Heart right ventricle (tissue), 2 donors: ENCODE data around the genes NARS1 and ATP8B1.

DNA sequence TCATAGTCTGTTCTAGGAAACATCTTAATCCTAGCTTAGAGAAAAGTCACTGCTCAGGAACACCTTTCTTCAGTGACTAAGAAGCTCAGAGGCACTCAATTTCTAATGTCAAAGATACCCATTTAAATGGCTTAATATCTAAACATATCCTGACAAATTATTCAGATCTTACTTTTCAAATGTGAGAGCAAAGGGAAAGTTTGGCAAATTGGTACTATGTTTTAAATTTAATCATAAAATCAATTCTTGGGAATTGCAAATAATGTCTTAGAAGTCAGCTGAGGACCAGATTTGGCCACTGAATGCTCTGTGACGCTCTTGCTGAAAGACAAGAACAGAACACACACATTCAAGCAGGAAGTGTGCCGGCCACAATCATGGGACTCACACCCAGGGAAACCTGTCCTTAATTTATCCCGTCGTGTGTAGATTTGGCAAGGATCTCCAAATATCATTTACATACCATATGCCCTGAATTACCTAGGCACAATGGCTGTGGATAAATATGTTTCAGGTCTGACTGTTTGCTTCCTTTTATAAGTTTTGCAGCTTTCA, 253.2 kb downstream of the TCF4 start:
- PRO-cap, 2 experiments, result peak in 1 of 2 experiments; most common plus-strand start position 359 of the sequence (in 1); most common minus-strand start position 303 of the sequence (in 1)

- PRO-cap, 2 experiments, result no peak in any of the 2 experiments
Observed at GRCh38 chr18:55339073-55339728, 248.8 kb downstream of the TCF4 start.

DNA sequence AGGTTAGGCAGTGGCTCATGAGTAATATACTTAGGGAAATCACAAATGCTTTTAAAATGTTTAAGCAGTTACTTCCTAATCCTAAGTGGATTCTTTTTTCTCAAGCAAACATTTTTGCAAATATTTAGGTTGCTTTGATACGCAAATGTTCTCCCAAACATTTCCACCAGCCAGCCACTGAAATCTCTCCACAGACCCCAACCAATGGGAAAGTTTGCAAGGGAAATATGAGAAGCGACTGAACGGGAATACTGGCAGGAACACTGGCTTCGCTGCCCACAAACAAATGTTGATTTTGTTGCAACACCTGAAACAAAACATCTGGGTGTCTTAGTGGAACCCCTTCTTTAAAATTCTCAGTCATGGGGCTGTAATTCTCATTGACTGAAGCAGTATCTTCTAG, 168.4 kb downstream of the TCF4 start:
- PRO-cap, 2 experiments, result peak in 1 of 2 experiments; most common plus-strand start position 257 of the sequence (in 1)

- PRO-cap, 2 experiments, result peak in 1 of 2 experiments; most common minus-strand start chr18:55498270 (in 1)
Observed at GRCh38 chr18:55498118-55498328, 90.0 kb downstream of the TCF4 start.

DNA sequence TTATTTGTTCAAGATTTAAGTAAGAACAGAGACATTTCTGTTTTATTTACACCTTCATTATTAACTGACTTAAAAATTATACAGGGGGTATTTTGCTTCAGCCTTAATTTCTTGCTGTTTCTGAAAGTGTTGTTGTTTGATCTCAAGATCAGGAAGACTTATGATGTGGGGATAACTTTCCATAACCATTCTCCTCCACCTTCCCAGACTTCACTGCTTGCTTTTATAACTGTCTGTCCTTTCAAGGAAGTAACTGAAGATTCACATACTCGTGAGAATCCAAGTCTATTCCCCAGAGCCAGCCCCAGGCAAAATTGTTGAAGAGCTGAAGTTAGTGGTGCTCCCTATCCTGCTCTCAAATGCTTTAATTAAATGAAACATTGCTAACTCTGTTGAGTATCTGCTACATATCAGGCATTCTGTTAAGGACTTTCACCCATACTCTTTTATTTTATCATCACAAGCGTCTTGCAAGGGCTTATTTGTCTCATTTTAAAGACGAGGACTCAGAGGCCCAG, 189.6 kb upstream of the TCF4 start:
- PRO-cap, 2 experiments, result no peak in any of the 2 experiments

DNA sequence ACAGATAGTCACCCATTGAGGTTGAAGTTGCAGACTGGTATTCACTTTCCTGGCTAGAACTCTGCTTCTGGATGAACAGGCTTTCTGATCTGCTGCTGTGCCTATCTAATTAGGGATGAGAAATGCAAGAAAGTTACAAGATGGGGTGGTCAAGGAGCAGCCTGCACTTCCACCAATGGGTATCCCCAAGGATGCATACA, 480.2 kb upstream of the TCF4 start:
- PRO-cap, 2 experiments, result no peak in any of the 2 experiments

DNA sequence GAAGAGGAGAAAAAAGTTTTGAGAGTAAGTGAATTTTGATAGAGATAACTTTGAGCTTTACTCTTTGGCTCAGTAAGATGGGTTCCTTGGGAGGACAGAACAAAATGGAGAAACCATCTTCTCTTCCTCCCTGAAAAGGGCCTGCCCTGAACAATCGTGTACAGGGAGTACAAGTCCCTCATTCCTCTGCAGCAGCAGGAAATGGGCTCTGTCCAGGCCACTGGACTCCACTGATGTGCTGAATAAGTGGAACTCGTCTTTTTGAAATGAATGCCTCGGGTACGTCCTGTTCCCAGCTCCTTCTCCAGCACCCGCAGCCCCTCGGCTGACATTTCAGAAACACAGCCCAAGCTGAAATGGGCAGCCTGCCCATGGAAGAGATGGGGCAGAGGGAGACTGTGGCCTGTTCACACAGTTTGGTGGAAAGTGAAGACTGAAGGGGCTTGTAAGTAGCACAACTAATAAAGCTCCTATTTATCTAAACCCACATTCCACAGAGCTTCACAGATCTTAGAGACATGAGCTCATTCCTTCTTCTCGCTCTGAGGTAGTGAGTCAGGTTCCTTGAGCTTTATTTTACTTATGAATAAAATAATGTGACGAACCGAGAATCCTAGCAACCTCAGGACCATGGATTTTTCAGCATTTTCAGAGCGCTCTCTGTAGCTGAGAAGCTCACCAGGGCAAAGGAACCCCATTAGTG, 498.6 kb downstream of the TXNL1 start:
- PRO-cap, 2 experiments, result peak in 1 of 2 experiments; most common minus-strand start position 237 of the sequence (in 1)

DNA sequence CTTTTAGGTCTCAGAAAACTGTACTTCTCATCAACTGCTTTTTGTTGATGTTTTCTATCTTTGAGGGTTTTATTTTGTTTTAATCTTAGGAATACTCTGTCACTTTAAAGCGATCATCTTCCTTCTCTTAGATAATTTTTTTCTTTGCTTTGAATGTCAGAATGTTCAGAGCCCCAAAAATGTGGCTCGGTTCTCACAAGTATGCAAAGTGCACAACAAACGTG, 245.3 kb downstream of the TXNL1 start:
- PRO-cap, 2 experiments, result no peak in any of the 2 experiments

DNA sequence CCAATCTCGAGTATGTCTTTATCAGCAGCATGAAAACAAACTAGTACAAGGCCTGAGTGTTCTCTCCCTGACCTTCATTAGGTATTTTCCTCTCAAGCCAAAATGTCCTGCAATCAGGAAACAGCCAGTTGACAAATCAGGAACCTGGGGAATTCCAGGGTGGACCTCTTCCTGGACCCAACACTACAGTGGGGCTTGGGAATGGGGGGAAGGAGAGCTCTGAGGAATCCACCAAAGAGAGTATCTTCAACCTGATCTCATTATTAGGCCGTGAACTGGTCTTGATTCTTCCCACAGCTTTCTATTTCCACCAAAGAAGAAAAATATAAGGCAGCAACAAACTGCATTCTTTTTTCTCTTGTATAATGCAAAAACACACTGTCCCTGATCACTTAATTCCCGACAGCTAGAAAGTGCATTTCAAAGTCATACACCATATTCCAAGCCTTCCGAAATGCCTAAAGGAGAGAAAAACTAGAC, 129.6 kb downstream of the TXNL1 start:
- PRO-cap, 2 experiments, result no peak in any of the 2 experiments

DNA sequence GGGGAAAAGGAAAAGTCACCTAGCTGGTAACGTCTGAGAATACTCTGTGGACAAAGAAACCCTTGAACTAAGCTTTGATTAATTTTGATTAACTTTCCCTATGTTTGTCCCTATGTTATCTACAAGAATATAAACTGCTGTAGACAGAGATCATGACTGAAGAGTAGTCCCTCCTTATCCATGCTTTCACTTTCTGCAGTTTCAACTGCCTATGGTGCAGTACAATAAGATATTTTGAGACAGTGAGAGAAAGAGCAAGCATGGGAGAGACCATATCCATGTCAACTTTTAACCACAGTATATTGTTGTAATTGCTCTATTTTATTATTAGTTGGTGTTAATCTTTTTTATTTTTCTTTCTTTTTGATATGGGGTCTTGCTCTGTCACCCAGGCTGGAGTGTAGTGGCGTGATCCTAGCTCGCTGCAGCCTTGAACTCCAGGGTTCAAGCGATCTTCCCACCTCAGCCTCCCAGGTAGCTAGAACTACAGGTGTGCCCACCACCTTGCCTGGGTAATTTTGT, 31.7 kb downstream of the TXNL1 start:
- PRO-cap, 2 experiments, result no peak in any of the 2 experiments

- PRO-cap, 2 experiments, result no peak in any of the 2 experiments
Observed at GRCh38 chr18:56789318-56789735, 138.2 kb downstream of the WDR7 start.

- PRO-cap, 2 experiments, result no peak in any of the 2 experiments
Observed at GRCh38 chr18:57428686-57429451, 6.3 kb upstream of the ONECUT2 start.

GRCh38 chr18:57433933-57434228, 1.3 kb upstream of the ONECUT2 start:
- PRO-cap, 2 experiments, result no peak in any of the 2 experiments

- PRO-cap, 2 experiments, result peak in 2 of 2 experiments; most common plus-strand start chr18:57621948 (in 2); most common minus-strand start chr18:57621800 (in 2)
Observed at GRCh38 chr18:57621097-57622063, at the start of gene NARS1. NARS1 (minus strand) TSS chr18:57621836.

DNA sequence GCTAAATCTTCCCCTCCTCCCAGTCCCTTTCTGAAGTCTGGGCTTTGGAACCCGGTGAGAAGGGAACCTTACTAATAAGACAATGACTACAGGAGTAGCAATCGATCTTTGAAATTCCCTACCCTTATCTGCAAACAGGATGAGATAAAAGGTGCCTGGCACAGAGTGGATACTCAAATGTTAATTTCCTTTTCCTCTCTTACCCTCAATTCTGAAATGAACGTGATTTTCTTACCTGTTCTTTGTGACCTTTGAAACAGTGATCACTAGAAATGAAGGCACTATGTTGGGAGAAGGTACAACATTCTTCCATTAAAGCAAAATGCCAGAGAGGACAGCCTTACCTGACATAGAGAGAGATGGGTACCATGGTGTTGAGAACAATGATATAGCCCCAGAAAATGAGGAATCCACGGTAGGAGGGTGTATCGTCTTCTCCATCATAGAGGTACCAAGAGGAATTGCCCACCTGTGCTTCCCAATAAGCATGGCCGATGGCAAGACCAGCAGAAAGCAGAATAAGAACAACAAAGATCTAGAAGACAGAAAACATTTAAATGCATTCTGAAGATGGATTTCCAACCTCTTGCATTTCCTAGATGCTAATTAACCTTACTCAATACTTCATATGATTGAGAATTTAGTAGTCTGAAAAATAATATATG, 70.0 kb upstream of the NARS1 start:
- PRO-cap, 2 experiments, result no peak in any of the 2 experiments

DNA sequence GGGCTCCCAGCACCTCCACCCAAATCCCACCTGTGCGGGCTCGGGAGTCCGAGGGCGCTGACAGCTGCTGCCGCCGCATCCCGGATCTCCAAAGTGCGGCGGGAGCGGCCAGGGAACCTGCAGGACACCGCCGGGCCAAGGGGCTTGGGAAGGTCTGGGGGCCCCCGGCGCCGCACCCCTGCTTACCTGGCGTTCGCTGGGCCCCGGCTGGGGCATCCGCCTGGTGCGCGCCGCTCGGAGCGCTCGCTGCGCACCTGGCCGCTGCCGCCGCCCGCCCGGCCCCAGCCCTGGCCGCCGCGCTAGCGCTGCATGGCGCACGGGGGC, 341 bp downstream of the ATP8B1 start:
- PRO-cap, 2 experiments, result peak in 1 of 2 experiments; most common minus-strand start position 95 of the sequence (in 1)

DNA sequence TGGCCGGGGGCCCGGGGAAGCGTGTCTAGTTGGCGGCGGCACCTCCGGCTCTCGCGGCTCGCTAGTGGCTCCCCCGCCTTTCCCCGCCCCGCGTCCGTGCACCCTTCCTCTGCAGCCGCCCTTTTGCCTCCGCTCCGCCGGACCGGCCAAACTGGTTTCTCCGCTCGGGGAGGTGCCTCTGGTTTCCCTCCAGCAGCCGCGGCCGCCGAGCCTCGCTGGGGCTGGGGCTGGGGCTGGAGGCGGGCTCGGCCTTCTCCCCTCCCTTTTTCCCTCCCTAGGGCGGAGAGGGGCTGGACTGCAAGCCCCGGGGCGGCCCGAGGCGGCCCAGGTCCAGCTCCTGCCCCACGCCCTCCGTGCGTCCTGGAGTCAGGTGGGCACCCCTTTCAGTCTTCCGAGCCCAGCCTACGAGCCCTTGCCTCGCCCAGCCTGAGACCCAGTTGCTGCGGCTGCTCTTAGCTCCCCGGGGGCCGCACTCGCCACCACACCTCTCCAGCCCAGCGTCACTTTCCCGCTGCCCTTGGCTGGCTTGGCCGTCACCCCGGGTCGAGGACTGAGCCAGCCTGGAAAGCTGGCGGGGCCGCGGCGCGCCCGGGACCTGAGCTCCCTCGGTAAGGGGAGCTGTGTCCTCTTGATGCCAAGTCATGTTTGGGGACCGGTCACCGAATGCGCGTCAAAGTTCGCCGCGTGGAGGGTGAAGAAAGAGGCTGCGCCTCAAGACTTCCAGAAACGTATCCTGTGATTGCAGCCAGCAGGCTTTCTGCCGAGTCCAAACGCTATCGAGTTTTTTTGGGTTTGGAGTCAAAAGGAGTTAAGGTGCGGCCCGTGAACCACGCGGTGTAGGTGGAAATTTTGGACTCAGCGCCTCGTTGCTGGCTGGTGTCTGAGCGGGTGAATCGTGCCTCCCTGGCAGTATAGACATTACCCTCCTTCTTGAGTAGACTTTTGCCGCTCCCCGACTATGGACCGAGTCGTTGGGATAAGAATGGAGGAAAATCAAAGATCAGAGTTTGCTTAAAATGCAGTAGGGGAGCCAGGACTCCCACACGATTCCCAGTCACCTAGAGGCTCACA, at the start of gene ATP8B1:
Gene ATP8B1, minus strand, starts transcription at position 180 of the 1,071 bp plus-strand sequence.
- PRO-cap, 2 experiments, result peak in 2 of 2 experiments; most common plus-strand start position 149 of the sequence (in 2); most common minus-strand start position 125 of the sequence (in 1)

- PRO-cap, 2 experiments, result no peak in any of the 2 experiments
Observed at GRCh38 chr18:58171640-58172264, 127.7 kb downstream of the NEDD4L start.

DNA sequence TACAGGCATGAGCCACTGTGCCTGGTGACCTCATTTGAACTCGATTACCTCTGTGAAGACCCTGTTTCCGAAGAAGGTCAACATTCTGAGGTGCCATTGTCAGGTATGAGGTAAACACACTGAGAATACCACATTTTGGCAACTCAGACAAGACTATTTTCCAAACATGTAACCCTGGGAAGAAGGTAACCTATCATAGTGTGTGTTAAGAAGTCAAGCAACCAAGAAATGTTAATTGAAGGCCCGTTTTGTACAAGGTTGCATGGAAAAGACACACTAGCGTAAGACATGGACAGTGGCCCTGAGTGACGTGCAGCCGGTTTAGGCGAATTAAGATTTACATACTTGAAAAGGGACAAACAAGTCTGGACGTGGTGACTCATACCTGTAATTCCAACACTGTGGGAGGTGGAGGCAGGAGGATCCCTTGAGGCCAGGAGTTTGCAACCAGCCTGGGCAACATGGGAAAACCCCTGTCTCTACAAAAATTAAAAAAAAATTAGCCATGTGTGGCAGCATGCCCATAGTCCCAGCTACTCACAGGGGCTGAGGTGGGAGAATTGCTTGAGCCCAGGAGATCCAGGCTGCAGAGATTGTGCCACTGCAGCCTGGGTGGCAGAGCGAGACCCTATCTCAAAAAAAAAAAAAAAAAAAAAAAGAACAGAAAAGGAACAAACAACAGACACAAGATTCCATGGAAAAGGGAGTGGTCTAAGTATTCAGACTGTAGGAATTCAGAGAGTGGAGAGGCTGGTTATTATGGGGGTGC, 186.8 kb downstream of the NEDD4L start:
- PRO-cap, 2 experiments, result no peak in any of the 2 experiments

DNA sequence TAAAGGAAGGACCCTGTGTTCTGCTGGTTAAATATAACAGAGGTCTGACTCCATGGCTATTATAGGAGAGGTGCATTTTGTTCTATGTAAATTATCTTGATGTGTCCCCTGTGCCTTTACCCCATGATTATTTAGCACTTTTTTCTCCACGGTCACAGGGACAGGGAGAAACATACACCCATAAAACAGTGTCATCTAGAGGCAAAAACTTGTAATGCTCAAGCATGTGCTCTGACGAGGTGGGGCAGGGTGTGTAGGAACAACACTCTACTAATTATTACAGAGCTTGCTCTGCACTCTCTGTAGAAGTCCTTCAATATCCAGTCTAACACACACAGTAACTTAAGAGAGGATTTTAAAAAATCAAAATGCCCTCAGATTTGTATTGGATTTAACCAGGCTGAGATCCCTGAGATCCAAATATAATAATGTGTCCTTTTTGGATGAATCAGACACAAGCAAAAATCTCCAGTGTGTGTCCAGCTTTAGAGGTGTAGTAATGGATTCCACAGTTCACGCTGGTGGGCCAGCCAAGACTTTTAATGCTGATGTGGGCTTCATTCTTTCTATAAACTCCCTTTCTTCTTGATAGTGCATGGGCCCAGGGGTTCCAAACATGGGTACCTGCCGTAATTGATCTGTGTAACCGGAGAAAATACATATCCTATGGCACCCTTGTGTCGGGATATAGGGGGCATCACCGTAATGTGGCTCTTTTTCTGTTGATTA, 188.1 kb downstream of the NEDD4L start:
- PRO-cap, 2 experiments, result no peak in any of the 2 experiments